ENCODE measurements around a stretch of chr17.

DNA sequence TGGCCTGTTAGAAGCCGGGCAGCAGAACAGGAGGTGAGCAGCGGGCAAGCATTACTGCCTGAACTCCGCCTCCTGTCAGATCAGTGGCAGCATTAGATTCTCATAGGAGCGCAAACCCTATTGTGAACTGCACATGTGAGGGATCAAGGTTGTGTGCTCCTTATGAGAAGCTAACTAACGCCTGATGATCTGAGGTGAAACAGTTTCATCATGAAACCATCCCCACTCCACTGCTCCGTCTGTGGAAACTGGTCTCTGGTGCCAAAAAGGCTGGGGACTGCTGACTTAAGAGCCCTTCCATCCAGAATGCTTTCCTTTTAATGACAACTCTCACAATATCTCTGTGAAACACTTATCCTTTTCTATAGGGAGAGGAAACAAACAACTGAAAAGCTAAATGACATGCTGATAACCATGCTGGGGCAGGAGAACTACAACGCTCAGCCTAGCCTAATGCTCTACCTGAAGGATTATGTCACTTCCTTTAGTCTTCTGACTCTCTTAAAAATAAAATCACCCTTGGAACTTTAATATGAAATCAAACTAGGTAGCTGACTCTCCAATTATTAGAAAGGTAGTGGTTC, 44.8 kb upstream of the CORO6 start:
- PRO-cap: no peak

DNA sequence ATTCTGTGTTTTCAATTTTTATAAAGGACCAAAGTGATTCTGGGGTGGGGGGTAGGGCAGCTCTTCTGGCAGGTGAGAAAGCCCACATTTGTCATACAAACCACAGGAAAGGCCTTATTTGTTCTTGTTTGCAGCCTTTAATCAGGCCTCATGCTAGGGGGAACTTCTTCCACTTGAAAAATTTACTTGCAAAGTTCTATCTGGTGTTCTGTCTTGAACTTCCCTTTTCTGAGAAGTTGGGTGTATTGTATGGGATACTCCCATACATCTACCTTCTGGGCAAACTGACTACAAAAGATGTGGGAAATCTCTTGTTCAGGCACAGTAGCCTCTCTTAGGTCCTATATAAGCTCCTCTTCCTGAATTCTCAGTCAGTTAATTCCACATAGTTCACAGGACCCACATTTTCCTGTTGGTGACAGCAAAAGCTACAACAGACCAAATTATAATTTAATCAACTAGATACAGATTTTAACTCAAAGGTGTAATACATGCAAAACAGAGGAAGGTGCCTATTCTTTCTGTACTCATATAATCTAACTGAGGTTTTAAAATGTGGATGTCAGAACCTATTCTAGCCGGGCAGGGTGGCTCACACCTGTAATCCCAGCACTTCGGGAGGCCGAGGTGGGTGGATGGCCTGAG, 101.1 kb upstream of the CORO6 start:
- PRO-cap: no peak

- PRO-cap: no peak
Measured at GRCh38 chr17:29758339-29759178, 135.8 kb upstream of the CORO6 start.

GRCh38 chr17:29788530-29789125, 141.4 kb downstream of the SSH2 start:
- PRO-cap: no peak

DNA sequence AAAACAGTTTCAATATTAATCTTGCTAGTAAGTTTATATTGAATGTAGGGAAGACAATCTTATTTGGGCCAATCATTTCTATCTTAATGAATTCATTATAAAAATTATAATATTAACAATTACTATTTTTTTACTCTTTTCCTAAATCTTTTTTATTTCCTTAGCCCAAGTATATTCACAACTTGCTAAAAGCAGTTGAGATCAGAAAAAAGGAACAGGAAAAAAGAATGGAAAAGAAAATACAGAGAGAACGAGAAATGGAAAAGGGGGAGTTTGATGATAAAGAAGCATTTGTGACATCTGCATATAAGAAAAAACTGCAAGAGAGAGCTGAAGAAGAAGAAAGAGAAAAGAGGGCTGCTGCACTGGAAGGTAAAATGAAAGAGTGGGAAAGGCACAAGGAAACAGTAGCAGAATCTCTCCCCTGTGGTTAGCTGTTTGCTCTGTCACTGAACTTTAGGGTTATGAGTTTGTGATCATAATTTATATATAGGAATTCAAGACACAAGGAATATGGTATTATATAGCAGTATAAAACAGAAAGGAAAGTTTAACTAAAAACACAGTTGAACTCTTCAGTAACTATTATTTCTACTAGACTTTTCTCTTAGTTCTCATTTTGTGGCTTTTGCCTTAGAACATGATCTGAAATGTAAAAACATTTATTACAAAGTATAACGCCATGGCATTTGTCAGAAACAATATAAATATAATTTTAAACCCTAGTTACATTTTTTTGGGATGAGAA, 56.4 kb downstream of the SLC6A4 start:
- PRO-cap: no peak

DNA sequence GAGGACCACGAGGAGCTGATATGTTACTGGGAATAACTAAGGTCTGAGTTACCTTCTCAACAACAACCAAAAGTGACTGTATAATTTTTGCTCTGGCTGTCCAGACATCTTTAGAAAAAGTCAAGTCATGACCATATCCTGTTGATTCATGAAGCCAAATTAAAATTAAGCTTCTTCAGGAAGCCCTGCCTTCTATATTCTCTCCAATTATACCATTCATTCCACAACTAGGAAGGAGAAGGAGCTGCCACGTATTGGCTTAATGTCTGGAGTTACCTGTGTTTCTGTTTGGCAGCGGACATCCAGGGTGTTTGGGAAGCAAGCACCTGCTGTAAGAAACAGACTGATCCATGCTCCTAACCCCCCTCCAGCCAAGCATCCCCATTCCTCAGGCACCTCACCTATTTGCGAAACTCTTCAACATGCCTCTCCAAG, 1.8 kb downstream of the SLC6A4 start:
- PRO-cap: no peak

DNA sequence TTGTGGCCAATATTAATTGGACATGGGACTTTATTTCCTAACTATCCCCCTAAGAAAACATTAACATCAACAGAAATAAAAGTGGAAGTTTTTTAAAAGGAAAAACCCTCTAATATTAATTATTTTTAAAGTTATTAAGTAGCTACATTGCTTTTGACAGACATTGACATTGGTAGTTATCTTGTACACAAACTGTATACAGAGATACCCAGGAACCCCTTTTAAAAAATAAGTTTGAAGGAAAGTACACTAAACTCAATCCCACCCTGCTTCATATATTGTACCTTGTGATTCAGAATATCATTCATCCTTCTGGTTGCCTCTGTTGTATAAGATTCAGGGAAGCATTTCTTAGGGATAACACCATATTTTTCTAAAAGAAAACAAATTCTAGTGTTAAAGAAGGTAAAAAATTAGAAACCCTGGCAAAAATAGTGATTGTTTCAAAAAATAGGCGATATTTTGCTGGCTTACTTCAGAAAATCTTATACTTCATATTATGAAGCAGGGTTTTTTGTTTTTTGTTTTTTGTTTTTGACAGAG, 5.1 kb downstream of the BLMH start:
- PRO-cap: no peak

DNA sequence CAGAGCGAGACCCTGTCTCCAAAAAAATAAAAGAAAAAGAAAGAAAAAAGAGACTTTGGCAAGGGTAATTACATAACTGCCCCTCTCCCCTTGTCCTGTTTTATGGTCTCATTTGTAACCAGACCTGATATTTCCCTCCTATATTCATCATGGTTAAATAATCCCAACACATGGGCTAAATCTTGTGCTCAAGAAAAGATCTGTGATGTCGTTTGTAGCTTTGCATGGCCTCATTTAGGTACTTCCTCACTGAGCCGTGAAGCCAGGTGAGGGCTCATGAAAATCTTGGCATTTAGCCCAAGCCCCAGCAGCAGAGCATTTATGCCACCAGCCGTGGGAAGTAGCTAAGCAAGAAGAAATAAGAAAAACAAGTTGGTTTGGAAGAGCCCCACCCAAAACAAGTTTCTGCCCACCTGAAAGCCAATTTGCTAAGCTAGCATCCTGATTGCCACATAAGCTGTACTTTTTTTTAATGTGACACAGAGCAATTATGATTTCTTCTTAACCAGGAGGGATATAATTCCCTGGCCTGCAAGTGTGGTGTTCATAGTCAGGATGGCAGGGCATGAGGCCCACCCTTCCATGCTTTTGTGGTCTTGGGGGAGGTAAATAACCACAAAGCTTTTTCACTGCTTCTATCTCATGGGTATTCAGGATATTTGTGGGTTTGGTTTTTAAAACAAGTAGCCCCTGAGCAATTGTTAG, 10.6 kb downstream of the TMIGD1 start:
- PRO-cap: no peak

DNA sequence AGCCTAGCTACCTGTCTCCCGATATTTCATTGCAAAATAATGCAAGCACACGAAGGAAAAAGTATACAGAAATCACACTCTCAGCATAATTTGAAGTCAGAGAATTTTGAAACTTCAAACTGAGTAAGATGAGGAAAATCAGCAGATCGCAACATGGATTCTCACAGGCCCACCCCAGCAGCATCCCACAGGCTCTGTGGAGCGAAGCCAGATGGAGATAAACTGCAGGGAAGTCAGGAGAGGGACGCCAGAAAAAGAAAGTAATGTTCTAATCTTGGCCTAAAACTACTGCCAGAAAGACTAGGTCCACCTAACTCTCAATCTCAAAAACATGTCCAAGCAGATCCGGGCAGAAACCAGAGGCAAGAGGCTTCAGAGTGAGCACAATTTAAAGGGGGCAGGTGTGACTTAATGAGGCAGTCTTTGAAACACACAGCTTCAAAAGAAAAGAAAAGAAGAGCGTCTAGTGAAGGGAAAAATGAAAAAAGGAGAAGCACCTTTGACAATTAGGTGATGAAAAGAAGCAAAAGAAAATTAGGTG, 4.8 kb upstream of the GOSR1 start:
- PRO-cap: no peak

DNA sequence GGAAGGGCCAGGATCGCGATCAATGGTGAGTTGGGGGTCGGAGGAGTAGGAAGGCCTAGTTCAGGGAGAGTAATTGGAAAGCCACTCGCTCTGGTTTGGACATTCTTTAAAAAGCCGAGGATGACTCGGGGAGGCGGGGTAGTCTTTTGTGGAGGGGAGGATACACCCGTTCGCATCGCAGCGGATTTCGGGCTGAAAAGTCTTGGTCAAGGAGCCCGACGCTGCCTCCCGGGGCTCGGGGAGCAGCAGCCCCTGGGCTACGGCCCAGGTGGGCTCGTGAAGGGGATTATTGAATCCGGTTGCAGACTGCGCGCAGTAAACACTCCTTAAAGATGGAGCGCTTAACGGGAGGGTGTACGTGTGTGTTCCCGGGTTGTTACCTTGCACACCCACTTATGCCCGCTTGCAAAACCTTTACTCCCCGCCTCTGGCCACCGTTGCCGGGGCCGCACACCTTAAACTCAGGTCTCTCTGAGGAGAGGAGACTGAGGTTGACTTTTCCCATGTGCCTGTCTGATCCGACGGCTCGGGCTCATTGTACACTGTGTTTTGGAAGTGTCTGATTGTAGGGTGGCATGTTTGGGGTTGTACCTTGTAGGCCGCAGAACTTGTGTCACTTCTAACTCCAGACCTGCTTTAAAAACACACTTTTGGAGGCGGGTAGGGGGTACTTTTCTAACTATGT, 123.9 kb downstream of the GOSR1 start:
- PRO-cap: no peak

DNA sequence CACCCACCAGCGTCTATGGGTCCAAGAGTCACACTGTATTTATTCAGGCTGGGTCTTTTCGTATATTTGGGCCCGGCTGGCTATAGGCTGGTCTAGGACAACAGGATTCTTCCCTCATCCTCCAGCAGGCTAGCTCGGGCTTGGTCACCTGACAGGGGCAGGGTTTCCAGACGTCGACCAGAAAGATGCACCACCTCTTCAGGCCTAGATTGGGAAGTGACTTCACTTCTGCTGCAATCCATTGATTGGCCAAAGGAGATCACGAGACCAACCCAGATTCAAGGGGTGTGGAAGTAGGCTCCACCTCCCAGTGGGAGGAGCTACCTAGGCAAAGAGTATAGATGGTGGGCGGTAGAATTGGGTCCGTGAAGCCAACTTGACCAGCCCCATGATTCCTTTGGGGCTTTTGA, 167.5 kb downstream of the GOSR1 start:
- PRO-cap: no peak

DNA sequence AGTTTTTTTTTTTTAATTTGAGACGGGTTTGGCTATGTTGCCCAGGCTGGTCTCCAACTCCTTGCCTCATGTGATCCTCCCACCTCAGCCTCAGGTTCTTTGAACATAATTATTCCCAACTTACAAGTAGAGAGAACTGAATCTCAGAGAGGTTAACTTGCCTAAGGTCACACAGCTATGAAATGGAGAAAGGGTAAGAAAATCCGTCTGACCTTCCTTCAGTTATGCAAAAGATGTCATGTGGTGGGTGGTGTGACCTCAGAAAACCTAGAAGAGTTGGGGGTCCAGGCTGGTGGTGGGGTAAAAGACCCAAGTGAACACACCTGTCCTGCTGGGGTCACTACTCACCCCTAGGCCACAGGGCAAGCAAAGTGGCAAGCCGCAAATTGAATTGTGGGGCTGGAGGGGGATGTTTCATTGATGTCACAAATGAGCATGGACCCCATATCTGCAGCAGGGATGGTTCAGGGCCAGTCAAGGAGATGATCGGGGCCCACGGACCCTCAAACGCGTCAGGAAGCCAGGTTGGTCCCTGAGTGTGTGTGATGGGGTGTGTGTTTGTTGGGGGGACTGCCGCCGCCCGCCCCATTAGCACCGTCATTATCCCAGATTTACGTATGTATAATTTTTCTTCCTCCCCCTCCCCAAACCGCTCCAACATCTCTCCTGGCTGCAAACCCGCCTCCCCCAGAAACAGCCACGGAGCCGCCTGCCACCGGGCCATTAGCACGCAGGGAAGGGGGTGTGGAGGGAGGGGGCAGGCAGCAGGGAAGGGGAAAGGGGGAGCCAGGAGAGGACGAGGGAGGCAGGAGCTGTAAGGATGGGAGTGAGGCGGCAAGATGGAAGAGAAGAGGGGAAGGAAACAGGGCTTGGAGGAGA, 157.6 kb downstream of the CRLF3 start:
- PRO-cap: no peak

DNA sequence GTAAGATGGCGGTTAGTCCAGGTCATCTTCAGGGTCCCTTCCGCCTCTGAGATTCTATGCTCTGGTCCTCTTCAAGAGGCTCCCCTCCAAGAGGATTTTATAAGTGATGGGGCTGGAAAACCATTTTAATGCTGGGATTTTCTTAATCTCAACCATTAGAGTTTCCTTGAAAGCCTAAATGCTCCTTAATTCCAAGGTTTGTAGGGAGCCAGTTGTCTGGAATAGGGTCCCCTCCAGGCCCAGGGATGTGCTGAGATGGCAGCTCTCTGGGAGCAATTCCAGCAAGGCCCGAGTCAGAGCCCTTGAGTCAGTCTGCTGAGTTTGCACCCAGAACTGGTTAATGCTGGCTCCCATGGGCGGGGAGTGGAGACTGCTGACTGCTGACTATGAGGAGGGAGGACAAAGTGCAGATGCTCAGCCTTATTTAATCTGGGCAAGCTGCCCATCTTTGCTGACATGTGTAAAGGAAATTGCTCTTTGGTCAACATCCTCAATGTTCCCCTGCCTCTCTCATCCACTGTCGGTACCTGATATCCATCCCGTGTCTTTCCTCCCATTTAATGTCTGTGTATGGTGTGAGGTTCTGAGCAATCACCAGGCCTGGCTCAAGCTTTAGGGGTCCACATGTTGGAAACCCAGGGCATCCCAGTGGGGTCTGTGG, 20.2 kb upstream of the RNF135 start:
- PRO-cap: no peak

DNA sequence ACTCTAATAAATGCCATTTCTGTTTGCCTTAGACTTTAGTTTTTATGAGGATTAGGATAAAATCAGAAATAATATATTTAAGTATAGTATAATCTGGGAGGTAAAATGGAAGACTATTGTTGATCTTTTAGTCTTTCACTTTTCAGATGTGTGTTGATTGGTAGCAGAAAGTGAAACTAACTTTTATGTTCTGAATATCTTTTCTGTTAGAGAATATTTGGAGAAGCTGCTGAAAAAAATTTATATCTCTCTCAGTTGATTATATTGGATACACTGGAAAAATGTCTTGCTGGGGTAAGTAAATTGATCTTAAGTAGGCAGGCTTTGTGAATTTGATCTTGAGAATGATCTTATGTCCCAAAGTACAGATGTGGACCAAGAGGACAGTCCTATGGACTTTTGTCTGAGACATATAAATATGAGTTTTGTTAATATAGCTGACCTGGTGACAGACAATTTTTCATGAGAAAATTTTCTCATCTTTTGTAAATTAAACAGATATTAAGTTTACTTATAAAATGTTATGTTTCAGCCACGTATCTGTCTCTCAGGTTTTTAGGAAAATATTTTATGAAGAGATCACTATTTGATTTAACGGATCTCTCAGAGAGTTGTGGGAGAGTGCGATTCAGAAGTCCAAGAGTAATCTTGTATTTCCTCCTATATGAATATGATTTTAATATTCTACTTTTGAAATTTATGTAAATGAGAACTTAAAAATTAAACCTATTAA, 64.2 kb downstream of the NF1 start:
- PRO-cap: no peak

- PRO-cap: no peak
Measured at GRCh38 chr17:31269483-31270136, 27.4 kb downstream of the OMG start.

DNA sequence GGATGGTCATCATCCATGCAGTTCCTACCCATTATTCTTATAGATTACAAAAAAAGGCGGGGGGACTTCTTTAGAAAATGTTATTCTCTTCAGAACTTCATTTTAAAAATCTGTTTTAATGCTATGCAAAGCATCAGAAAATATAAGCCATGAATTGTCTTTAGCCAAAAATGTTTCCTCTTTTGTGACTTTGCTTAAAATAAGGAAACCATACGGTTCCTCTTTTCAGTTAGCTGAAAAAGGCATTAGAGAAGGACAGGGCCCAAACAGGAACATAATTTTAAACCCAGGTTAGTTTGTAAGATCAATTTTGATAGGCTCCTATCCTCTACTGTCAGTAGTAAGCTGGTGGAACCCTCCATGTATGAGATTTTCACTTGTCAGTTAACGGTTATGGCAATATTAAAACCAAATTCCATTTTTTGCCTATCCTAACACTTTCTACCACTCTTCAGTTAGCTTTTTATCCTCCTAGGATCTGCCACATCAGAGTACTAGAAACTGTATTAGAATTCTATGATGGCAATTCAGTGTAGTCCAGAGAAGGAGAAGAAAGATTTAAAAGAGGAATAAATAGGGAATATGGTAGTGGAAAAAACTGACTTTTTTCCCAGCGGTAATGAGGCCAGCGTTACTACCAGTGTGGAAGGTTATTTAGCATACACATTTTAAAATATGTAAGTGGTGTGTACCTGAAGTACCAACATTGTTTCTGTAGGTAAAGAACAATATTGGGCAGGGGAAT, 4.2 kb downstream of the EVI2B start:
- PRO-cap: no peak

- PRO-cap: no peak
Measured at GRCh38 chr17:31320339-31320538, 1.2 kb downstream of the EVI2A start.

GRCh38 chr17:31345271-31345813, 23.9 kb upstream of the EVI2A start:
- PRO-cap: no peak

- PRO-cap: no peak
Measured at GRCh38 chr17:31375212-31375789, 16.2 kb upstream of the RAB11FIP4 start.

- PRO-cap: no peak
Measured at GRCh38 chr17:31493212-31493653, 101.8 kb downstream of the RAB11FIP4 start.

Data from Metastatic Lung Carcinoma in the Adrenal Gland (tissue), 1 donor.